Tibial nerve (tissue), 3 donors: Measurements from ENCODE around the genes BUD13 and APOA4.

DNA sequence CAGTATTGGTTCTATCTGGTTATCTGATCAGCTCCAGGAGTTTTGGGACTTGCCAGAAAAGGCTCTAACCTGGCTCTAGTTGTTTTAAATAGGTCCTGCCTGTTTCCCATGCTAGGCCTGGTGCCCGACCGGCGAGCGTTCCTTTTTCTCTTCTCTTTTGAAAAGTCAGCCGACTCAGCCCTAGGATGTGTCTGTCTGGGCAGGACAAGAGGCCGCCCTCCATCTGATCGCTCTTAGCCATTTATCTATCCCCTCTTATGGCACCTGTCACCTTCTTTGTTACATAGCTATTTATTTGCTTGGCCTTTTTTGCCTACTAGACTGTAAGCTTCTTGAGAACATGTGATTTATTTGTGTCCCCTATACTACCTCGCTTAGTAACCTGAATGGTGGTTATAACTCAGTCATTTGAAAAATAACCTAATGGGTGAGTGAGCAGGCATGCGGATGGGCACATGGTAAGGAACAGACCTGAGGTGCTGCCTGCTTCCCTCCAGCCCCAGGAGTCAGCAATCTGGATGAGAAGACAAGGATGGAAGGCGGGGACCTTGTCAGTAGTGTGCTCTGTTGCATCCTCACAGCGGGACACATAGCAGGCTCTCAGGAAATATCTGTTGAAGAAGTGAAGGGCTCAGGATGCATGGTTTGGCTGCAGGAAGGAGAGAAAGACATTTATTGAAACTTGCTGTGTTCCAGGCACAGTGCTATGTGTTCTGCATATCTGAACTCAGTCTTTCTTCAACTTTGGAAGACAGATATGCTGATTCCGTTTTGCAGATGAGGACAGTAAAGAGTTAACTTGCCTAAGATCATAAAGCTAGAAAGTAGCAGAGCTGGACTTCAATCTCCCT, 108.5 kb downstream of the ZBTB16 start:
- PRO-cap: no peak
- RAMPAGE, long total RNA, 3 experiments: no peak in any of the 3 experiments

GRCh38 chr11:114185519-114185794, 110.7 kb upstream of the NNMT start:
- PRO-cap: no peak
- RAMPAGE, long total RNA, 3 experiments: no peak in any of the 3 experiments

DNA sequence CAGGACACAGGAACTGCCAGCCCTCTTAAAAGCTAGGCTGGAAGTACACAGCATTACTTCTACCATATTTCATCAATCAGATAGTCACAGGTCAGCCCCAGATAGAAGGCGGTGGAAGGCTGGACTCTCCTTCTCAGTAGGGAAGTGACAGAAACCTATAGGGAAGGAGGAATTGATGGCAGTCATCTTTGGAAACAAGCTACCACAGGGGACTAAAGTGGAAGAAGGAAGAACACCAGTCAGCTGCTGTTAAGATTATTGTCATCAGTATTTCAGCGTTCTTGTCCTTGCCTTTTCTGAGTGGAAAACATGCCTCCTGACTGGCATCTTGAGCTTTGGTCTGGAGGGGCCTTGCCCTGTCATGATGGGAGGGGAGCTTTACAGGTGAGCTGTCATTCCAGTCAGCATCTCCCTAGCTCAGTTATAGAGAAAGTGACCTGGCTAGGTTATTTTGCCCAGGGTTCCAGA, 103.9 kb upstream of the NNMT start:
- PRO-cap: no peak
- RAMPAGE, long total RNA, 3 experiments: no peak in any of the 3 experiments

DNA sequence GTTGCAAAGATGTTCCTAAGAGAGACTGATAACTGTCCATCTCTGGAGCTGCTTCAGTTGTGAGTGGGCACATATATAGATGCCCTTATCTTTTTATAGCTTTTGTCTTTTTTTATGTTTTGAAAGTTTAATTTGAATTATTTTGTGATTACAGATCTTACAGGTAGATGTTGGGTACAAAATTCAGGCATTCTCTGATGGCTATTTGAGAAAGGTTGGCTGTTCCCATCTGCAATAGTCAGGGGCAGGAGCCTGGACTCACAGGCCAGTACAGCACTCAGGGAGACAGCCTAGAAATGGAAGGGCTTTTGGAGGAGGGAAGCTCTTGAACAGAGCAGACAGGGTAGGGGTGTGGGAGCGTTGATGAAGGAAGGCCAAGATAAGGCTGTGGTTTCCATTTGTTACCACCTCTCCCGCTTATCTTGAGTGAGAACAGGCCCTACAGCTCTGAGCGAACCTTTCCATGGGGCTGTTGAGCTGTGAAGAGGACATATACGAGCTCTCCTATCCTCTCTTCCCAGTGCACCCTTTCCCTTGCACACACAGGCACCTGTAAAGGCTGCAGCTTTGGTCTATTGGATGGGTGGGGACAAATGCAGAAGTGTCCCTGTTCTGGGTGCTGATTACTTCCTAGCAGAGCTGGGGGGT, 80.4 kb upstream of the NNMT start:
- PRO-cap: no peak
- RAMPAGE, long total RNA, 3 experiments: no peak in any of the 3 experiments

- PRO-cap: no peak
- RAMPAGE, long total RNA, 3 experiments: no peak in any of the 3 experiments
Measured at GRCh38 chr11:114232334-114232925, 63.8 kb upstream of the NNMT start.

GRCh38 chr11:114257050-114257434, 39.2 kb upstream of the NNMT start:
- PRO-cap: no peak
- RAMPAGE, long total RNA, 3 experiments: no peak in any of the 3 experiments

GRCh38 chr11:114258648-114259852, 37.1 kb upstream of the NNMT start:
- PRO-cap: no peak
- RAMPAGE, long total RNA, 3 experiments: no peak in any of the 3 experiments

GRCh38 chr11:114291184-114292212, 4.7 kb upstream of the NNMT start:
- PRO-cap: no peak
- RAMPAGE, long total RNA, 3 experiments: no peak in any of the 3 experiments

DNA sequence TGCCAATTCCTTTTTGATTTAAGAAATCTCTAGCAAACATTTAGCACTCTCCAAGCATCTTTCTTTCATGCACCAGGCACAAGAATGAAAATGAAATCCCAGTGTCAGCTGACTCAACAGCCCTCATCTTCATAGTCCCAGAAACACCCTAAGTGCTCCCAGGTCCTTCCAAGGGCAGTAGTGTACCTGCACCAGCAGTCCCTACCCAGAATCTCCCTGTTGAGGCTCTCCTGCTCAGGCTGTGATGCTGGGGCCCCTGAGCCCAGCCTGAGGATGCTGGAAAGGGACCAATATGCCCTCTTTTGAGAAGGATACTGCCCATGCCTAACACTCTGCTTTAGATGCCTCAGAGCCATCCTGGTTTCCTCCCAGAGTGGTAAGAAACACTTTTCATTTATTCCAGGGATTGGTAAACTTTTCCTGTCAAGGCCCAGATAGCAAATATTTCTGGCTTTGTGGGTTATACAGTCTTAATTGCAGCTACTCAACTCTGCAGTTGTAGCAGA, 17.6 kb downstream of the NNMT start:
- PRO-cap: unidirectional peak, plus-strand start at position 268 of the sequence
- RAMPAGE, long total RNA, 3 experiments: no peak in any of the 3 experiments

GRCh38 chr11:114409460-114410185, 9.2 kb downstream of the RBM7 start:
- PRO-cap: no peak
- RAMPAGE, long total RNA, 3 experiments: no peak in any of the 3 experiments

DNA sequence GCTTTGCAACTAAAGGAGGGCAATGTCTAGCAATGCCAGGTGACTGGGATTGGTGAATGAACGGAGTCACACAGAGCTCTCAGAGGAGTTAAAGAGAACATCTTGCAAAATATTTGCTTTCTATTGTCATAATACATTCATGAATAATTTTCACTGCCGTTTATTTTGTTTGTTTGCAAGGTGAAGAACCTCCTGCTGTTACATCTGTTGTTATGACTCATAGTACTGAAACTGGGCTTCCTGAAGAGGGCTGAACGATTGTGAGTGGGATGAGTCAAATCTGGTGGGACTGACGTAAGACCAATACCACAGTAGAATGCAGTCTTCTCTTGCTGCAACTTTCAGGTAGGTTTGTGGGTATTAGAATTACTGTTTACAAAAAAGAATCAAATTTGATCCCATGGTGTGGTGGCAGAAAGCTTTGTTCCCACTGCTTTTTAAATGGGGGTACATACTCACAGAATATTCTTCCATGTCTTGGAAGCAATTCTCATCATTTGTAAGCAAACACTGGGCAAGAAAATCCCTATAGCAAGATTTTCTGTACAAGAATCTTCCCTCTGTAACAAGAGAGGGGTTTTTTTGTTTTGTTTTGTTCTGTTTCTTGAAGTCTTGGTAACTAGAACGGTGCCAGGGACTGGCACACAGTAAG, 281.7 kb downstream of the CADM1 start:
- PRO-cap: no peak
- RAMPAGE, long total RNA, 3 experiments: no peak in any of the 3 experiments

GRCh38 chr11:115422778-115423138, 81.5 kb downstream of the CADM1 start:
- PRO-cap: no peak
- RAMPAGE, long total RNA, 3 experiments: no peak in any of the 3 experiments

- PRO-cap: no peak
- RAMPAGE, long total RNA, 3 experiments: no peak in any of the 3 experiments
Measured at GRCh38 chr11:115502204-115502919, 1.9 kb downstream of the CADM1 start.

DNA sequence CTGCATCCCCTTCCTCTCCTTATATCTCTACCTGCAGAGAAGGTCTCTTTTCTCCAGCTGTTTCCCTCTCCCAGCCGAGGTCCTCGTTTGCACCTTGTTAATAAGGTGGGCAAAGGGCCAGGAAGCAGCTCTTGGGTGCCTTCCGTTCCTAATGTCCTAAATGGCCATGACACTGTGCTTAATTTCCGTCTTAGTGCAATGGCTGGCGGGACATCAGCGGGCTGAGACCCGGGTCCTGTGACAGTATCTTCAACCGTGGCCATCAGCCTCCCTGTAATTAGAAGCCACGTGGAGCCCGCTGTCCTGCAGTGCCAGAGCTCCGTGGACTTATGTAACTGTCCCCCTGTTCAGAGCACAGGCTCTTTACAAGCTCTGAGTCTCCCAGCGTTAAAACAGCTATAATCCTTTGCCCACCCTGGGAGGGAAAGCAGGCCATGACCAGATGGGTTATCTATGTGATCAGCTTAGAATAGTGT, 103.3 kb upstream of the CADM1 start:
- PRO-cap: no peak
- RAMPAGE, long total RNA, 3 experiments: no peak in any of the 3 experiments

DNA sequence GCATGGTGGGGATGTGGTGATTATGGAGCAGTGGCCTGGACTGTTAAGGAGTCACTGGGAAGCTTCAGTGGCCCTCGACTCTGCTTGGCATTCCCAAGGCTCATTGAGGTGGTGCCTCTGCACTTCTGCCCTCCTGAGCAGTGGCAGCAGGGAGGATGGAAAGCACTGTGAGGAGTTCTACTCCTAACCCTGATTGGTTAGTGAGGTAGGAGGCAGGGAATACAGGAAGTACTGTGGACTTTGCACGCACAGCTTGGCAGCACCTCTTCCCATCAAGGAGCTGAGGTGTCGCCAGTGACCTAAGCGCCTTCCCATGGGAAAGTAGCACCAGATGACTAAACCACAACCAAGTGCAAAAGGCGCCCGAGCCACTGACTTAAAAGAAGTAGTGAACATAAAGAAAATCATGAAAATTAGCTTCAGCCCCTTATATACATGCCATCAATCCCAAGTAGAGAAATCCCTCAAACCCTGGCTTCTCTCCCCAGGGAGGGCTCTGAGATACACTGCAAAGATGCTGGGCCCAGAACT, 152.5 kb upstream of the CADM1 start:
- PRO-cap: no peak
- RAMPAGE, long total RNA, 3 experiments: no peak in any of the 3 experiments

GRCh38 chr11:116180867-116181652, 591.7 kb downstream of the BUD13 start:
- PRO-cap: no peak
- RAMPAGE, long total RNA, 3 experiments: no peak in any of the 3 experiments

DNA sequence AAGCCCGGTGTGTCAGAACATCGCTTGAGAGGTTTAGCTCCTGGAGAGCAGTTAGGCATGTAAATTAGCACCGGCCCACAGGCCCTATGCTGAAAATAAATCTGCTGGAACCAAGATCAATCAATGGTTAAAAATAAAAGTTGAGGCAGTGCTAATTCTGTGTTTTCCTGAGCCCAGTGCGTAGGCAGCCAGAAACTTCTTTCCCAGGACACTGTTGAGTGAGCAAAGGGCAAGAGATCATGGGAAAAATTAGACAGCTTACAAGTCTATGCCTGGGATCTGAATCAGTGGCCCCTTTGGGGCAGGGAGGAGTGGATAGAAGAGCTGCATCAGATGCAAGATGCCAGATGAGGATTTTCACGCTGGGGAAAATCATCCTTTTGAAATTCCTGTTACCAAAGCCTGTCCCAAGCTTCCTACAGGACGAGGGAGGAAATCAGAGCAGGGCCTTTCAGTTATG, 539.2 kb downstream of the BUD13 start:
- PRO-cap: unidirectional peak, plus-strand start at position 287 of the sequence
- RAMPAGE, long total RNA, 3 experiments: no peak in any of the 3 experiments

DNA sequence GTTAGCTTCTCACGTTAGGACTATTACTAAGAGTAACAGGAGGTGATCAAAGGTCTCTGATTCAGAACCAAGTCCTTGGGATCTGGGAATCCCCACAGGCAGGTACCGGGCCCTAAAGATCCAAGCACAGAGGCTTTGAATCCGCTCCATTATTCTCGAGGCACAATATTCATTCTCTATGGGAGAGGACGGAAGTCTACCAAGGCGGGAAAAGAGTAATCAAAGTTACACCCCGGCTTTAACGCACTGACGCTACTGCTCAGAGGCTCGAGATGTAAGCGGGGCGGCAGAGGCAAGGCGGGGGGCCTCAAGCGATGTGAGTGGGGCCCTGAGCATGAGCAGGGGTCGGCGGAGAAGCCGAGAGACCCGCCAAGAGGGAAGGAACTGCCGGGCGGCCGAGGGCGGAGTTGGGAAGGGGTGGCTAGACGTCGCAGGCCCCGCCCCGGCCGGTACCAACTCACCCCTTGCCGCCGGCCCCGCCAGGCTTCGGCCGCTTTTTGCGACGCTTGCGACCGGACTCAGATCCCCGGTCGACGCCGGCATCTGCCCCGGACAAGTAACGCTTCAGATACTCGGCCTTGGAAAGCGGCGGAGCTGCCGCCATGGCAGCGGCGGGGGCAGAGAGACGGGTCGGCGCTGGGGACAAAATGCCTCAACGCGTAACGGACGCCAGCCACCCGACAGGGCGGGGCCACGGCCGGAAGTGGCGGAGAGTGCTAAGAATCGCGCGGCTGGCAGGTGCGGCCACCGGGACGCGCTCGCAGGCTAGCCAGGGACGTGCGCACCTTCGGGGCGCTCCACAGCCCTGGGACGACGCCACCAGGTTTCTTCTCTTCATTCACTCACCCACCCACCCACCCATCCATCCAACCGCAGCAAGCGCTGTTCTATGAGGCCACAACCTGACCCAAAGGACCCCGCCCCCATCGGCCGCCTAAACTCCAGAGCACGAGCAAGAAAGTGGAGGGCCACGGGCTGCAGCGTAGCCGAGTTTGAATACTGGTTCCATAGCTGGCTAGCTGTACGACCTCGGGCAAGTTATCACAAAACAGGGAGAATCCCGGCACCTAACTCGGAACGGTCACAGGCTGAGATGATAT, at the start of gene BUD13:
Gene BUD13 (minus strand): TSS at position 627 of the 1,100 bp plus-strand sequence.
- PRO-cap: bidirectional peak, plus-strand start at position 709 of the sequence, minus-strand start at position 627 of the sequence
- RAMPAGE, long total RNA, 3 experiments: start-site peak on the minus strand in 3 of 3 experiments, centred at positions 621 to 623 of the sequence, 139 to 266 reads per replicate

GRCh38 chr11:116823076-116823701, at the start of gene APOA4:
Gene APOA4, minus strand, starts transcription at chr11:116823304.
- PRO-cap: no peak
- RAMPAGE, long total RNA, 3 experiments: no peak in any of the 3 experiments

GRCh38 chr11:116852060-116853117, 15.0 kb upstream of the APOA1 start:
- PRO-cap: no peak
- RAMPAGE, long total RNA, 3 experiments: no peak in any of the 3 experiments